Pulmonary artery (tissue), 1 donor: Measurements from ENCODE around the genes CCDC149, SMIM20, TBC1D19 and ARAP2.

DNA sequence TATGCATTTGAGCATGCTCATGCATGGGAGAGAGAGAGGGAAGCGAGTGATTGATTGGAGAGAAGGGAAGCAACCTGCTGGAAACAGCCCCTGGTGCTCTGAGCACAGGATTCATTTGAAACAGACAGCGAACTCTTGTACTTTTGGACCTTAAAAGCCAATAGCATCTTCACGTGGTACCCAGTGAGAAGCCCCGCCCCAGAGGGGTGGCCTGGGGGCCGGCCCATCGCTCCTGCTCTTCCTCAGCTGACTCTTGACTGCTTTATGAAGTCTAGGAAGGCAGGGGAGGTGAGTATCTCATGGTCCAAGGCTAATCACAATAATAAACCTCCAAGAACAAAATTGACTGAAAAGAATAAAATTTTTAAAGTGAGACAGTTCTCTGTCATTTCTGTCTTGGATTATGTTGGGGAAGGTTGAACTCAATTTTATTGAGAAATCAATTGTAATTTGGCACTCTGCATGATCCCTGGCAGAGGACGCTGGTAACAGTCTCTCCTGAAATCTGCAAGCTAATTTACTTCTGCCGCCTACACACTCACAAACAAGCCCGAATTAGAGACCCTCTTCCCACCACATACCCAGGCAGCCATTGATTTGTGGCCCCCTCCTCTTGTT is 168.2 kb upstream of the PPARGC1A start:
- PRO-cap, result no peak

- PRO-cap, result no peak
These were observed 304.8 kb downstream of the DHX15 start for GRCh38 chr4:24279350-24280223.

GRCh38 chr4:24320881-24321618 is 263.3 kb downstream of the DHX15 start:
- PRO-cap, result no peak

DNA sequence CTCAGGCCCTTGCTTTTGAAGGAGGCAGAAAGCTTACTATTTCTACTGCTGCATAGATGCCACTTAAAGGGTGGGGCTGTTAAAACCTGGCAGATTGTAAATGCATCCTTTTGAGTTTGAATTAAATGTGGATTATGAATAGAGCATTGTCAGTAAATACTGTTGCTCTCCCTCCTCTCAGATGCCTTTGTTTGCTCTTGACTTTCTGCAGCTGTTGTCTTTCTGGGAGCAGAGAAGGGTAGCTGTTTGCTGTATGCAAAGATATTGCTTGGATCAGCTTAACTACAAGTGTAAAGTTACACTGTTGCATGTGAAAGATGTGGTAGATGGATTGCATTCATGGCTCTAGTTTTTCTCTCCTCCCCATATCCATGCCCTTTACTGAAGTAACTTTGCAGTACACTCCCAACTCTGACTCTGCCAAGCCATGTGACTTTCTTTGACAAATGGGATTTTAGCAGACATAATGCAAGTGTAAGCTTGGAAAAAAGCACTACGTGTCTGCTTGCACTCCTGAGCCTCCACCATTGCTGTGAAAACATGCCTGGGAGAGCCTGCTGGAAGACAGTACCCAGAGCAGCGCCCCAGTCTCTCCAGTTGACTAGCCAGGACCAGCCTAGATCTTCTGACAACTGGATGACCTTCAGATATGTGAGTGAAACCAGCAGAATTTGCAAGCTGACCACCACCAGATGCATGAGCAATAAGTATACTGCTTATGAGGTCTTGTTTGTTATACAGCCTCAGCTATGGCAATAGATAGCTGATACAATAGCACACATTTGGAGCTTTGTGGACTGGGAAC is 75.2 kb upstream of the DHX15 start:
- PRO-cap, result no peak

GRCh38 chr4:24912007-24913230 is at the start of gene CCDC149:
Gene CCDC149 (minus strand): TSS chr4:24913042.
- PRO-cap, result bidirectional peak, plus-strand start at chr4:24912636, minus-strand start at chr4:24912468; bidirectional peak, plus-strand start at chr4:24913049, minus-strand start at chr4:24913021

DNA sequence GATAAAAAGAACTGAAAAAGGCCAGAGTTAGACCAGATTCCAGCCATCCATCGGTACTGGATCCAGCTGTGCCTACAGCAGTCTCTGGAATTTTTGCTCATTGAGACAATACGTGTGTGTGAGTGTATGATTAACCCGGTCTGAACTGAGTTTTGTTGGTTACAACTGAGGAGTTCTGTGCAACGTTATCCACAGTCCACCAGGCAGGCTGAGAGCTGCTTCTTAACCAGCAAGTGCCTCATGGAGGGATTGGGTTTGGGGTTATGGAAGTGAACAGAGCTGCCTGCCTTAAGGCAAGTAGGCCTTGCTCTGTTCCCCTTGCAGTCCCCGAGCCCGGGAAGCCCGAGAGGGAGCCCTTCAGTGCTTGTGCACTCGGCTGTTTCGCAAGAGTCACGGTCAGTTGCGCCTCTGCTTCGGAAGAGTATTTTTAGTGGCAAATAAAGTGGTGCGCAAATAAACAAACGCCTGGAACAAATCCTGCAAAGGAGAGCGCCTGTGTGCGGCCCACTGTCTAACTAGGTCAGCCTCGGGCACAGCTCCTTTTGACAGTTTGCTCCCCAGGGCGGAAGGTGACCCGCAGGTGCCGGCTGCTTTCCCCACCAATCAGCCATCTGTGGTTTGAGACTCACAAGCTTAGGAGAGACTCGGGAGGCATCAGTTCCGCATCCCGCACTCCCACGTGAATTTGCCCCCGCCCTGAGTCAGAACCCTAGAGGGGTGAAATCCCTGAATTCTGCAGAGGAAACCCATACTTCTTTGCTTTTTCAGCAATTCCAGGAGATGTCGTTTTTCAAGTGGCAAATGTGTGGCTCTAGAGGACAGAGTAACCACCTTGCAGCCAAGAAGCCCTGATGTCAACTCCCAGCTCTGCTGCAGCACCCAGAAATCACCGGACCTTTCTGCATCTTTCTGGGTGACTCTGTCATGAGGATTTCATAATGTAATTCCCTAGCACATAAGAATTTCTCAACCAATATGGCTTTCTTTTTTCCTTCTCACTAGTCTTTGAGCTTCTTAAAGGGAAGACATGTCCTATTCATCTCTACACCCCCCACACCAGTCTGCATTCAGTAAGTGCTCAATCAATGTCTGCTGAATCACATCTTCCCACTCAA is 56.8 kb downstream of the LGI2 start:
- PRO-cap, result unidirectional peak, minus-strand start at position 613 of the sequence

GRCh38 chr4:25095679-25096377 is 64.4 kb downstream of the SEPSECS start:
- PRO-cap, result no peak

DNA sequence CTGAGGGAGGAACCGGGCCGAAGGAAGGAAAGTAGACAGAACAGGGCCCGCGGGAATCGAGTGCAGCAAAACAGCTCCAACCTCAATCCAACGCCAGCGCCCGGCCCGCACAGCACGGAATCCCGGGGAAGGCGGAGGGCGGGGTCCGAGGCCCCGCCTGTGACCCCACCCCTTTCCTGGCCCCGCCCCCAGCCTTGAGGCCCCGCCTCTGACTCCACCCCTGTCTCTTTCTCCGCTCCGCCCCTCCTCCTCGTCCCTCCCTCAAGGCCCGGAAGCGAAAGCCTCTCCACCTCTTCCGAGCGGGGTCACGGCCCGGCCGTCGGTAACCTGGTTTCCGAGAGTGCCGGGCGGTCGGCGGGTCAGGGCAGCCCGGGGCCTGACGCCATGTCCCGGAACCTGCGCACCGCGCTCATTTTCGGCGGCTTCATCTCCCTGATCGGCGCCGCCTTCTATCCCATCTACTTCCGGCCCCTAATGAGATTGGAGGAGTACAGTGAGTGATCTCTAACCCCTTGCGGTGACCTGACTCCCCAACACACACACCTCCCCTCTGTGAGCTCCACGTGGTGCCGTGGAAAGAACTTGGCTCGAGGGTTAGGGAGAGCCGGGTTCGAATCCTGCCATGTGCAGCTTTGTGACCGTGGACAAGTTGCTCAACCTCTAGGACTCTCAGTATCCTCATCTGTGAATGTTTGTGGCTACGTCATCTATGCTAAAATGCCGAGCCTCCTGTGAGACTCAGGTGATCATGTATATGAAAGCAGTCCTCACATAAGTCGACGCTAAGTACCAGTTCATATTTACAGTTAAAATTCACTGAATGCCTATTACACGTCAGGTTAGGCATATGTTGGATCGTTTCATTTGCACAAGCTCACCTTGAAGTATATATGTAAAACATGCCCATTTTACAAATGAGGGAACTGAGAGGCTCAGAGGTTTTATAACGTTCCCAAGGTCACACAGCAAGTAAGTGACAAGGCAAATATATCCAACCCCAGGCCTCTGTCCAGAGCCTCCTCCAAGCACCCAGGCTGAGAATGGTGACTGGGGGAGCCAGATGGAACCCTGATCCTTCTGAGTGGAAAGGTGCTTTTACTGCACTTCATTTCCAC is at the start of gene SMIM20:
TSS of gene SMIM20 (plus strand) at position 291 of the 1,115 bp plus-strand sequence.
- PRO-cap, result bidirectional peak, plus-strand start at position 337 of the sequence, minus-strand start at position 92 of the sequence

DNA sequence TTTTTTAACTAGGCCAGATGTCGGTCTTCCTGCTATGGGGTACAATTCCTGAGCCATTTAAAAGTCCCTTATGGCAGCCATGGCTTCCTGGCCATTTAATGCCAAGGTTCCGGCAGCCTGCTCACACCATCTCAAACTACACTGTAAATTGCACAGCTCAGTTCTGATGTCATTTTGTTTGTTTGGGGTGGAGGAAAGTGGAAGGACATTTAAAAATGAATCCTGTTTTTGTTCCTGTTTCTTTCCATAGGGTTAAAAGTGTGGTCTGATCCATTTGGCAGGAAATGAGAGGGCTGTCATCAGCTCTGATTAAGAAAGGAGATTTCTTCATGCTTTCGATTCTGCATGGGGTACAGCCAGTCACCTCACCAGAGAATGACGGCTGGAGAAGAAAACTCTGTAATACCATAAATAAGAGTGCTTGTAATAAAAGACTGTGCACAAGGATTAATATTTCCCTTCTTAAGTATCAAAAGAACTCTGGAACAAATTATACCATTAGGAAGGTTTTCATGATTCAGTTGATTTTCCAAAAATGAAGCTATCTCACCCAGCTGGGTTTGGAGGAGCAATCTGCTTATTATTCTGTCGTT is 15.0 kb downstream of the SMIM20 start:
- PRO-cap, result no peak

- PRO-cap, result no peak
These were observed 134.5 kb downstream of the SMIM20 start for GRCh38 chr4:26048528-26048980.

- PRO-cap, result no peak
These were observed 189.1 kb upstream of the RBPJ start for GRCh38 chr4:26131567-26132207.

GRCh38 chr4:26223127-26223516 is 97.7 kb upstream of the RBPJ start:
- PRO-cap, result no peak

DNA sequence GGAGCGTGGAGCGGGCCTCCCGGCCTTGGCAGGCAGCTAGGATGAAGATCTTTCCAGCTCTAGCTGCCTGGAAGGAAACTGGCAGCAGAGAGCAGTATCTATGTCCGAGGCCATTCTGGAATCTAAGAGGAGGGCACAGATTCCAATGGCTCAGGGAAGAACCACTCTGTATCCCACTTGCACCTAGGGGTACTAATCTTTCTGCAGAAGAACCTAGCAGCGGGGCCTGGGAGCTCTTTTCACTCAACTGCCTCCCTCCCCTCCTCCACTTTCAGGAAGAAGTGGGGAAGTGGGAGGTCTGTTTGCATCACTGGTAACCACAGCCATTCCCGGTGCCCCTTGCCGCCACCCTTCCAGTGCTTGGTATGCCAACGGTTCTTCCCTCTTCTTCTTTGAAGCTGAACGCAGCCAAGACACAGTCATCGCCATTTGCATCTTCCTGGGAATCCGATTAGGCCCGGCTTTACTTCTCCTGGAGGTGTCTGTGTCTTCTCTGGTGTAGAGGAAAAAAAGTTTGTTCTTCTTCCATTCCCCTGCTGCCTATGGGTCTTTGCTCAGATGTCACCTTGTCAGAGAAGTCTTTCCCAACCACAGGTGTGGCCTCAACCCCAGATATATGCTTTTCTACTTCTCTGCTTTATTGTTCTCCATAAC is 47.2 kb upstream of the RBPJ start:
- PRO-cap, result no peak

GRCh38 chr4:26583413-26584209 is at the start of gene TBC1D19:
Gene TBC1D19 (plus strand): TSS chr4:26584084.
- PRO-cap, result bidirectional peak, plus-strand start at chr4:26584139, minus-strand start at chr4:26583980

GRCh38 chr4:26864770-26865382 is 4.2 kb downstream of the STIM2 start:
- PRO-cap, result no peak

DNA sequence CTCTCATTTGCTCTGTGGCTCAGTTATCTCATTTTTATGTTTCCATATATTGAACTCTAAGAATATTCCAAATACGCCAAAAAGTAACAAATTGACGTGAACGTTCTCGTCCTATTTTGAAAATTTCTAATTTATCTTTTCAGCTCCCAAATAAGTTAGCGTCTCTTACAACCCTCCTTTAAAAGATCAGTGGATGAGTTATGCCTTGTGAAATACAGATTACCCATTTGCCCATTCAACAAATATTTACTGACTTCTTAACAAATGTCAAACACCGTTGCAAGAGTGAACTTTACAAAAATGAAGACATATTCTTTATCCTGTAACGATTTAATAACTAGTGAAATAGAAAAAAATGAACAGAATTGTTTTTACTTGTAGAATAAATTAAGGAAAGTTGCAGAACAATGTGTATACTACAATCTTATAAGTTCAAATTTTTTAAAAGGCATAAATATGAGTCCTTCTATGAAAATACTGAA is 899.5 kb downstream of the STIM2 start:
- PRO-cap, result no peak

- PRO-cap, result unidirectional peak, plus-strand start at chr4:30717369
These were observed 2.8 kb upstream of the PCDH7 start for GRCh38 chr4:30717132-30718033.

DNA sequence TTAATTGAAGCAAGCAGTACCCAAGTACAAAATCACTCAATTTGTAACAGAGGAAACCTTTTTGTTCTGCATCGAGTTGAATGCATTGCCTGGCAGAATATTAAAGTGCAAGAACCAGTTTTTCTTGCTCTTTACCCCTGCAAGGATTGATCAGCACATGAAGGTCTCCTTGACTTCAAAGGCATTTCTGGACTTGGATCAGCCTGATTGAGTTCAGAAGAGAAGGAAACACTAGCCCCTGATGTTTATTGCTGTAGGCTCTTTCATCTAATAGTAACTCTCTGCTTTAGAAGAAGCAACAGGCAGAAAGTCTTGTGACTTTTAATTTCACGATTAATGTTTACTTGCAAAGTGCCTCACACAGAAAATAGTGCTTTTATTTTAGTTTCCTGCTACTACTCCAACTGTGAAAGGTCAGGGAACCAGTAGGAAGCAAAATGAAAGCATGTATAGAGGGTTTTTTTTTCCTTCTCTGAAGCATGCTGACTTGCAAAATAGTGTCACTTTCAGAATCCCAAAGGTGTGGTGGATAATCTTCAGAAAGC is 69.0 kb downstream of the PCDH7 start:
- PRO-cap, result no peak

GRCh38 chr4:31996583-31997083 is 1276.5 kb downstream of the PCDH7 start:
- PRO-cap, result no peak

DNA sequence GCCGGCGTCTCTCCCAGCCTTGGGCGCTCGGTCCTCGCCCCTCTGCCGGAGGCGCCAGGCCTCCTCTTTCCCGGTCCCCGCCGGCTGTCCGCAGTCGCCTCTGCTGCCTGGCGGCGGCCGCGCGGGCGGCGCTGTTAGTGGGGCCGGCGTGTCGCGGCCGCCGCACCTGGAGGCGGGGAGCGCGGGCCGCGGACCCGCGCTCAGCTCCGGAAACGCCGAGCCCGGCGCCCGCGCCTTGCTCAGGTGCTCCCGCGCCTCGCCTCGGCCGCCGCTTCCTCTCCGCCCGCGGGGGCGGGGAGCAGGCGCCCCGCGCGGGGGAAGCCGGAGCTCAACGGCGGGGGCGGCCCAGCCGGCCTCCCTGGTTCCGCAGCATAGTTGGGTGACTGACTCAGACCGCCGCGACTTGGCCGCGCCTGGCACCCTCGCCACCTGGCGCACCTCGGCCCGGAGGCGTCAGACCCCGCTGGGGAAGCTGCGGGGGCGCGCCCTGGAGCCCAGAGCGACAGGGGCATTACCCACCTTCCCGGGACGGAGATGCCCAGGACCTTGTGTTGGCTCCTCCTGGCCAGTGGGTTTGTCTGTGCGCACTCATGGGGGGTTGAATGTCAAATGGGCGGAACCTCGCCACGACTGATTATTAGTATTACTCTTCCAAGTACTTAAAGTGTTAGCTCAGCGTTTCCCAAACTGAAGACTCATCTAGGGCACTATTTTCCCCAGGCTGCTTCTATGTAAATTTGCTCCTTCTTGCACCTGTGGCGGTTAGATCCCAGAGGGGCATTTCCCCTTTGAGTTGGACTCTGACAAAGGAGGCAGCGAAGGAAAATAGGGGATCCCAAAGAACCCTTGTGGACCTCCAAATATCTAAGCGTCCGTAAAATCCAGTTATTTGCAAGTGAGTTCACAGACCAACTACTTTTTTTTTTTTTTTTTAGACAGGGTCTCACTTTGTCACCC is at the start of gene ARAP2:
TSS of gene ARAP2 (minus strand) at position 278 of the 957 bp plus-strand sequence.
- PRO-cap, result bidirectional peak, plus-strand start at position 305 of the sequence, minus-strand start at position 270 of the sequence